Aorta (tissue), 1 donor: ENCODE measurements around the genes N4BP3 and CLK4.

DNA sequence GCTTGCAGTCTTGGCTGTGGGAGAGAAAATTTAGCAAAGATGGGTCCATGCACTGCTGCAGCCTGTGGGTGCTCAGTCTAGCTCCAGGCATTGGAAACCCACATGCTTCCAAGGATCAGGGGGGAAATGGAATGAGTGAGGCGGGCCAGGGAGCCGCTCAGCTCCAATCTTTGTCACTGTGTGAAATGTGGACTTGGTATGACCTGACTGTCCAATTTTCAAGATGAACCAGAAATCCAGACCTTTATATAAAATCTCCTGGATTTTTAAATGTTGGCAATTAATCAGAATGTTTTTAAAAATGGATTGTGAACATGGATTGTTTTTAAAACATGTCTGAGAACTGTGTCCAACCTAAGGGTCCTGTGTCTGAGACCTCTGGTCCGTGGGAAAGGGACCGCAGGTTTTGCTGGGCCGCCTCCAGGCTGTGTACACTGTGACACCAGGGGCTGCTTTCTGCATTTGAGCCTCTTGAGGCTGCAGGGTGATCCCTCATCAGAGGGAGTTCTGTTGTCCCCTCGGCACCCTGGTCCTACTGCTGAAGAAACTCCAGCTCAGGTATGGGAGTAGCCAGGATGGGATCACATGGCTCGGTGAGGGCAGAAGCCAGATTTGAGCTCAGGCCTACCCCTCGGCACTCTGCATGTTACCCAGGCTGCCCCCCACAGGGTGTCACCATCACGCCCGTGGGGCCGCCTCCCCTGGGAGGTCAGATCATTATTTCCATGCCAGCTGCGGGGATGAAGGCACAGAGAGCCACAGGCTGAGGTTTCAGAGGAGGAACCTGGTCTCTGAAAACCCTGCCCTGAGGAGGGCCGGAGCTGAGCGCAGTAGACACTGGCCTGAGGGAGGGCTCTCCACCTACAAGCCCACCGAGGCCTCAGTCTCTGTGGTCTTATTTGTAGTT lies 2.5 kb downstream of the PRR7 start:
- PRO-cap = no peak

GRCh38 chr5:177455963-177456127 lies 9.2 kb downstream of the PRR7 start:
- PRO-cap = no peak

GRCh38 chr5:177467990-177468326 lies 5.5 kb downstream of the DBN1 start:
- PRO-cap = no peak

GRCh38 chr5:177502977-177504158 lies 6.0 kb upstream of the PDLIM7 start:
- PRO-cap = no peak

- PRO-cap = no peak
These were observed 93.8 kb downstream of the B4GALT7 start for GRCh38 chr5:177693813-177694132.

DNA sequence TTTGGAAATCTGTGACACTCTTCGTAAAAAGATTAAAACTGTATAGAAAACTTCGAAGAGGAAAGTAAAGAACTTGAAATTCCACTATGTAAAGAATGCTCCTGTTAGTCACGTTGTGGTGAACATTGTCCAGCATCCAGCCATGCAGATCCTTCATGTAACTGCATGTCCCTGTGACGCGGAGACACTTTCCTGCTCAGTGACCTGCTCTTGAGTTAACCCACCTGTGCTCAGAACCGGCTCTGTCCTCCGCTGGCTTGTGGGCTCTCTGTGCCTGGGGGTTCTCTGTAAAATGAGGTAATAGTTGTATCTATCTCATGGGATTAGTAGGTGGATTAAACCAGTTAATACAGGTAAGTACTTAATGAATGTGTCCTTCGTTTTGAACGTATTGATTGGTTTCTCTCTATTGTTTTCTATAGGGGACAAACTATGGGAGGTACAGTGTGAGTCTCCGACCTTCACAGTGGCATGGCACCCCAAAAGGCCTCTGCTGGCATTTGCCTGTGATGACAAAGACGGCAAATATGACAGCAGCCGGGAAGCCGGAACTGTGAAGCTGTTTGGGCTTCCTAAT lies 112.7 kb downstream of the PROP1 start:
- PRO-cap = no peak

- PRO-cap = no peak
These were observed 35.1 kb upstream of the N4BP3 start for GRCh38 chr5:178077922-178078852.

DNA sequence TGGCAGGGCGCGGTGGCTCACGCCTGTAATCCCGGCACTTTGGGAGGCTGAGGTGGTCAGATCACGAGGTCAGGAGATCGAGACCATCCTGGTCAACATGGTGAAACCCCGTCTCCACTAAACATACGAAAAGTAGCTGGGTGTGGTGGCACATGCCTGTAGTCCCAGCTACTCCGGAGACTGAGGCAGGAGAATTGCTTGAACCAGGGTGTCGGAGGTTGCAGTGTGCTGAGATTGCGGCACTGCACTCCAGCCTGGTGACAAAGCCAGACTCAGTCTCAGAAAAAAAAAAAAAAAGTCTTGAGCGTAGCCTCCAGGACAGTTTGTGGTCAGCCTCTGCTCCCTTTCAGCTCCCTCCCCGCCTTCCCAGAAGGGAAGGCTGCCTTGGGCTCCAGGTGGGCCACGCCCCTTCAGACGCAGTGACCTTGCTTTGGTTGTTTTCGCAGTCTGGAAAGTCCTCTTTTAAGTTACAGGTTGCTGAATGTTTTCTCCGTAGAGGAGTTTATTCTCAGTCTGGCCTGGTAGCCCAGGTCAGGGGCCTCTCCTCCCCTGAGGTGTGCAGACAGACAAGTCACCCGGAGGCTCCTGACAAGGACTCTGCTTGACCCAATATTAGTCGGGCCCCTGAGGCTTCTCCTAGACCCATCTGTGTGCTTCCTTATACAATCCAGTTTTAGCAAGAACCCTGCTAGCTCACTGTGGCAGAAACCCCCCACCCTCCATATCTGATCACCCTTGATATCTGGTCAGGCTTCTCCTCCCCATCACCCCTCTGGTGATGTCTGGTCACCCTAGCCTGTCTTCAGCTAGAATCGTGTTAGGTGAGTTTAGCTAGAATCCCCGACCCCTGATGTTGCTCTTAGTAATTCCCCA lies 31.7 kb upstream of the N4BP3 start:
- PRO-cap = no peak

GRCh38 chr5:178112968-178113968 lies at the start of gene N4BP3:
TSS of gene N4BP3 (plus strand) at chr5:178113532.
- PRO-cap = no peak

DNA sequence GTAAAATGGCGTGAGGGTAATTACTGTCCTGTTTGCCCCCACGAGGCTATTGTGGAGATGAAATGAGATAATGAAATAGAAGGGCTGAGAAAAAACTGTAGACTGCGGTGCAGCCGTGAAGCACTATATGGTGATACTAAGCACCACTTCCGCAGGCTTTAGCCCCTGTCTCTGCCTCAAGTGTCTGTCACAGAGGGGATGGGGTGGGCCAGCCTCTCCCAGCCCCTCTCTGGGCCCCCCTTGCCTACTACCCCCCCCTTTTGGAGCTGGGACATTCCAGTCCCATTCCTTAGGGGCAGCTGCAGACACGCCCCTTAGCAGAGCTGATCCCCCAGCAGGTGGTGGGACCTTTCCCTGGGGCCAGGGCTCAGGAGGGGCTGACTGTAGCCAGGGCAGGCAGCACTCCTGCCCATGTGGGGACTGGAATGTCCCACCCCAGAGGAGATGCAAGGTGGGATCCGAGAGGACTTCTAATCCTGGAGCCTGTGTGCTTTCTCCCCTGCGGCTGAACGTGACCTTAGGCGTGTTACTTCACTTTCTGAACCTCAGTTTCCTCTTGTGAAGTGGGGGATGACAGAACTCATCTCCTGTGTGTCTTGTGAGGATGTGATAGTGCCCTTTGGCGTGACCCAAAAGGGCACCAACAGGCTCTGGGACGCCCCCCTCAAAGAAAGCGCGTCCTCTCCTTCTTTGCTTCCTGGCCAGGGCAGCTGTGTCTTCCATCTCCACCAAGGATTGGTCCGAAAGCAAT lies 1.9 kb downstream of the N4BP3 start:
- PRO-cap = no peak

- PRO-cap = no peak
These were observed 3.5 kb upstream of the RMND5B start for GRCh38 chr5:178127266-178127833.

GRCh38 chr5:178182142-178182638 lies 5.0 kb downstream of the GMCL2 start:
- PRO-cap = no peak

- PRO-cap = no peak
These were observed 7.1 kb upstream of the PHYKPL start for GRCh38 chr5:178239716-178240069.

DNA sequence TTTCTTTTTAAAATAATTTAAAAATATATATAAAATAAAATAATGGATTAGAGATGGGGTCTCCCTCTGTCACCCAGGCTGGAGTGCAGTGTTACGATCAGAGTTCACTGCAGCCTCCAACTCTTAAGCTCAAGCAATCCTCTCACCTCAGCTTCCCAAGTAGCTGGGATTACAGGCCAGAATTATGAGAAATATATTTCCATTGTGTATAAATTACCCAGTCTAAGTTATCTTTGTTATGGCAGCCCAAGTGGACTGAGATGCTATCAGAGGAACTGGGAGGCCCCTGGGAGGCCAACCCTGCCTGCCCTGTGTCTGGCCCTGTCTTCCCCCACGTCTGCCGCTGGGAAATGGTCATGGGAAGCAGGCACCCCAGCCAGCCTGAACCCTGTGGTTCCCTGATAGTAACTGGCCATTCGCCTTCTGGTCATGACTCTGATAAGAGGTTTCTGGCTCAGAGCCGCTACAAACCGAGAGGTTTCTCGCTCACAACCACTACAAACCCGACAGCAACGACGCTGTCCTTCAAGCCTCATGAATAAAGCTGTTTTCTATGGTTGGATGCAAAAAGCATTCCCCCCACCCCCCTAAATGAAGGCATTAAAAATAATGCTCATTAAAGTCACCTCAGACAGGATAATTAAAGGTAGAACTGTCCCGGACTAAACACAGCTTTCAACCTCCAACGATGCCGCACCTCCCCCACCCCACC lies 141.1 kb downstream of the COL23A1 start:
- PRO-cap = no peak

DNA sequence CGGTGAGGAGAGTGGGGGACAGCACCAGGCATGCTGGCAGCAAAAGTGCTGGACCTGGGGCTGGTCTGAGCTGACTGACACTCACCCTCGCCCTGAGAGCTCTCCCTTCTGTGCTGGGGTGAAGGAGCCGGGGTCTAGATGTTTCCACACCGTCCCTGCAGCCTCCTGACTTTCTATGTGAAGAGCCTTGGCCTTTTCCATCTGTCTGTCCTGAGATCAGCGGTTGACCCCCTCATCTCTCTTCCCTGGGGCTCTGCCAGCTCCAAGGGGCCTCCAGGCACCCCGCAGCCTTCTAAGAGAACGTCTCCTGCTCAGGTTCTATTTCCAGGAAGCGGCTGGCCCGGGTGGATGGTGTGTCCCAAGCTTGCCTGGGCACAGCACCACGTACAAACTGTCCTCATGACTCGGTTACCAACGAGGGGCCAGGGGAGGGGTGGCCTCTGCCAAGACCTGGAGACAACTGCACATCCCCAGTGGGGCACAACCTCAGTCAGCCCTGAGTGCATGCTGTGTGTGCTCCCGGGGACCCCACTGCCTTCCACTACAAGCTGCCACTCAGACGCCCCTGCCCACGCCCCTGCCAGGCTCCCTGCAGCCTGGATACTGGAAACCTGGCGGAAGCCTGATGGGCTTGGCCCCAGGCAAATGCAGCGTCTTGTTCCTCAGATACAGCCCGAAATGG lies 62.9 kb downstream of the COL23A1 start:
- PRO-cap = no peak

DNA sequence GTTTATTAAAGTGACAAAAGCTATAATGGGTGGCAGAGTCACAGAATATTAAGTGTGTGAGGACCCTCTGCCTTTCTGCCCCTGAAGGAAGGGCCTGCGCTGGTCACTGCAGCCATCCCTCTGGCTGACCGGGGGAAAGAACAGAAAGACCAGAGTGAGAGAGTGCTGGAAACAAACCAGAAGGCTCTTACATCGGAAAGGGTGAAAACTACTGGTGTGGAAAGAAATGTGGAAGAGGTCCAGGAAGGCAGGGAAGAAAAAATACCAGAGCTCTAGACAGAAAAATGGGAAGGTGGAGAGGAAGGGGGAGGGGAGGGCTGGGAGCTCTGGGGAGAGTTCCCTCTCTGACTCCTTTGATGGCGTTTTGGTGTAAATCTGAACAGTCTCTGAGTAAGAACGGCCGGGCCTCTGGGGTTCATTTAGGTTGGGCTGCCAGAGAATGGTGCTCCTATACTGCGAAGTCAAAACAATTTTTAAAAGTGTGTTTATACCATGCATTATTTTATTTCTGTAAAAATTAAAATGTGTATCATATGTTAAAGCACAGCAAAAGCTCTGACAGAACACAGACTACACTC lies 47.7 kb downstream of the COL23A1 start:
- PRO-cap = no peak

DNA sequence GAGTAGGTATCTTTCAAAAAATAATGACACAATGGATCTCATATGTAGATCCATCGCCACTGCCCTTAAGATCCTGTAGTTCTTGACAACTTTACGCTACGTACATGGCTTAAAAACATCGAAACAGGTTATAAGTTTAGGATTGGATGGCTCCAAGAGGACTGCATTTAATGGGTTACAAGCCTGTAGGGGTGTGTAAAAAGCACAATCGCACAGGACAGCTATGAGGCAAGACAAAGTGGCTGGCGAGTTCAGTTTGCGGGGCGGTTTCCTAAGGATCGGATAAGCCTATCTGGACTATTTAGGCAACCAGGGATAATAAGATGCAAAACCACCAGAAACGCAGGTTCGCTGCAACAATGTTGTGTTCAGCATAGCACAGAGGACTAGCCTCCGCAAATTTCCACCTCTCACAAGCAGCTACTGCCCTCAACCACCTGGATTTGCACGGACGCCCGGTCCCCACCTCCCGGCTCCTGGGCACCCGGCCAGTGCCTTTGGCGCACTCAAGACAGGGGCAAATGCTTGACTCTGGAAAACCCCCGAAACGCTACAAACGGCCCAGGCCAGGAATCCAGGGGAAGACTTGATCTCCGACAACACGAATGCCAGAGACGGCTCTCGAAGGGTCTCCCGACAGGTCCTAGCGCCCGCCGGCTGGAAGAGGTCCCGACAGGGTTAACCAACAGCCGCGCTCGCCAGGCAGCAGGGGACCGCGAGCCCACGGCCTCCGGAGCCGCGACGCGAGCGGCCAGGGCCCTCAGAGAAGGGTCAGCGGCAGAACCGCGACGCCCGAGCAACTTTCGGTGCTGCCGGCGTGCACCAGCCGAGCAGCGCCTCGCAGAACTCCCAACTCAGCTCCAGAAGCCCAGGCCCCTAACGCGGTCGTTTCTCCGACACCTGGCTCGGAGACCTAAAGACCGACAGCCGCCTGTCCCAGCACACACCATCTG lies 590 bp downstream of the CLK4 start:
- PRO-cap = unidirectional peak, plus-strand start at position 646 of the sequence

DNA sequence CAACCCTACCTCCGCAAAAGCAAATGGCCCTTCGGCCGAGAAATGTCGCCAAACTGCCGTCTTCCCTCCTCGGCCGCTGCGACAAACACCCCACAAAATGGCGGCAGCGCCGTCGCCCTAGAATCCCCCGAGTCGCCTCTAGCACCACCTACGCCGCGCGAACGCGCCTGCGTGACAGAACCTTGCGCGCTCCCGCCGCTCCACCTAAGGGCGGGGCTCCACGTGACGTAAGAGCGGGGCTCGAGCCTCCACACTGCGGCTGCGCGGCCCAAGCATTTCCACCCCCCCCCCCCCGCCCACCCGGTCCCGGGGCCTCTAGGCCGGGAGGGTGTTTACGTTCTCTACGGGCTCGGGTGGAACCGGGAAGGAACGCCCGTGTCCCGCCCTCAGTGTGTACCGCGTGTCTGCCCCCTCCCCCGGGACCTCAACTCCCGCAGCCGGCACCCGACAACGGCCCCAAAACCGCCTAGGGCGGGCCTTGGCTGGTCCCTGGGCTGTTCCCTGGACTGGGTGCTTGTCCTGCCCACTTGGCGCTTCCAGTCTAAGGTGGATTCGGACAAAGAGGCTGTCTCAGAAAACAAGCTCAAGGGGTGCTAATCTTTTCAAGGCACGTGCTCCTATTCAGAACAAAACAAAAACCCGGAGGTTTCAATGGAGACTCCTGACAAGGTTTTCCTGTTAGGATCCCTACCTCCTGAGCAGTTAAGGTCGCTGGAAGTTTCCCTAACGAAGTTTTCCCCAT lies at the start of gene CLK4:
Gene CLK4 (minus strand): TSS at position 114 of the 742 bp plus-strand sequence.
- PRO-cap = bidirectional peak, plus-strand start at position 344 of the sequence, minus-strand start at position 140 of the sequence

GRCh38 chr5:179122655-179123004 lies 62.5 kb downstream of the ZNF354C start:
- PRO-cap = no peak

- PRO-cap = no peak
These were observed 106.8 kb downstream of the ZNF354C start for GRCh38 chr5:179166916-179167394.